Left ventricle myocardium (tissue), 1 donor: ENCODE results near the gene TRIM41.

GRCh38 chr5:181159168-181159684, 11.8 kb downstream of the OR2V2 start:
- PRO-cap, result no peak

- PRO-cap, result bidirectional peak, plus-strand start at chr5:181223281, minus-strand start at chr5:181223124
These were observed at the start of gene TRIM41 for GRCh38 chr5:181222965-181223416. TSS of gene TRIM41 (plus strand) at chr5:181223281.

- PRO-cap, result no peak
These were observed 4.5 kb upstream of the TRIM52 start for GRCh38 chr5:181265518-181265814.